SJCRH30 (cell line): Measurements from ENCODE around the genes BTBD19, EIF2B3 and MKNK1.

DNA sequence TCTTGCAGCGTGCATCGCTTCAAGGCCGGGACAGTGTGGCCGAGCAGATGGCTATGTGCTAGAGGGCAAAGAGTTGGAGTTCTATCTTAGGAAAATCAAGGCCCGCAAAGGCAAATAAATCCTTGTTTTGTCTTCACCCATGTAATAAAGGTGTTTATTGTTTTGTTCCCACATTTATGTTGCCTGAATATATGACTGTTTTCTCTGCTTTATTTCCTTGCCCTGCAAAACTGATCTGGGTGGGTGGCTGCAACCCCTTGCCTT is 3.2 kb downstream of the RPS8 start:
- RAMPAGE, long total RNA, result no peak

GRCh38 chr1:44785945-44786922 is 1.7 kb downstream of the BEST4 start:
- RAMPAGE, long total RNA, result no peak

DNA sequence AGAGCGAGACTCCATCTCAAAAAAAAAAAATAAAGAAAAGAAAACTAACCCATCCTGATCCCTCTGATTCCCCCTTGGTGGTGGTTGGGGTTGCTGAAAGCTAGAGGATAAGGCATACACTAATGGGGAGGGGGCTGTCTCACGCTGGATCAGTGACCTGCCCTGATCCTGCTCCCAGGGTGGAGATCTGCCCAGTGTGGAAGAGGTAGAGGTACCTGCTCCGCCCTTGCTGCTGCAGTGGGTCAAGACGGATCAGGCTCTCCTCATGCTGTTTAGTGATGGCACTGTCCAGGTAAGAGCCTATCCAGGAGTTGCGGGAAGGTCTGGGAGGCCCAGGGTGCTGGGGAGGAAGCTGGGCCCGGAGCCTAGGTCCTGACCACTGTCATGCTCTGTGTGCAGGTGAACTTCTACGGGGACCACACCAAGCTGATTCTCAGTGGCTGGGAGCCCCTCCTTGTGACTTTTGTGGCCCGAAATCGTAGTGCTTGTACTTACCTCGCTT is 2.0 kb downstream of the DYNLT4 start:
- RAMPAGE, long total RNA, result no peak

- RAMPAGE, long total RNA, result no peak
Observed at GRCh38 chr1:44808241-44808943, at the start of gene BTBD19. TSS of gene BTBD19 (plus strand) at chr1:44808523.

DNA sequence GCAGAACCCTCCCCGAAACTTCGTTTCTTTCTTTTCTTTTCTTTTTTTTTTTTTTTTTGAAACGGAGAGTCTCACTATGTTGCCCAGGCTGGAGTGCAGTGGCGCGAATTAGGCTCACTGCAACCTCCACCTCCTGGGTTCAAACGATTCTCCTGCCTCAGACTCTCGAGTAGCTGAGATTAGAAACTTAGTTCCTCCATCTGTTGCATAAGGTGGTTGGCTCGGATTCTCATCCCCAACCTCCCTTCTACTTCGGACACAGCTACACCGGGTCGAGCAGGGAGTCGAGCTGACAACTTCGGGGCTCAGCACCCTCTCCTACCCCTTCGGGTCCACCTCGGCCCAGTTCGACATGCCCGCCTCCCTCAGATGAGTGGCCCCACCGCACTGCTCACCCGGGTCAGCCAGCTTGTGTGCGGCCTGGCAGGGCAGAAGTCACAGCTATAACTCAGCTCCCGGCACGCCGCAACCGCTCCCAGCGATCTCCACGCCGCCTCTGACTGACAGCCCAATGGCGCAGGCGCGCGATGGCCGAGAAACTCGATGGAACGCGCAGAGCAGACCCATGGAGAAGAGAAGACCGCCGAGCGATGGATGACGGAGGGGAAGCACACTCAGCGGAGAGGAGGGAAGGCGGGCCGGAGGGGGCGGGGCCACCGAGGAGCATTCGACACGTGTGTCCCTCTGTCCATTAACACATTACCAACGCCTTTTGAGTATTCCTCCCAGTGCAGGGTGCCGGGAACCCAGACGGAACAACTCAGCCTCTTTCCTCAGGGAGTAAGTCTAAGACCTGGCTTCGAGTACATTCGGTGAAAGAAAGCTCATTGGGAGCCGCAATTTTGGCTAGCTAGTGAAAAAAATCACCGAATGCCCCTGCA is at the start of gene EIF2B3:
Gene EIF2B3 (minus strand): TSS at position 498 of the 881 bp plus-strand sequence.
- RAMPAGE, long total RNA, result no peak

- RAMPAGE, long total RNA, result no peak
Observed at GRCh38 chr1:45325337-45326420, 1.0 kb upstream of the HPDL start.

- RAMPAGE, long total RNA, result no peak
Observed at GRCh38 chr1:45344868-45345735, 5.1 kb downstream of the TOE1 start.

DNA sequence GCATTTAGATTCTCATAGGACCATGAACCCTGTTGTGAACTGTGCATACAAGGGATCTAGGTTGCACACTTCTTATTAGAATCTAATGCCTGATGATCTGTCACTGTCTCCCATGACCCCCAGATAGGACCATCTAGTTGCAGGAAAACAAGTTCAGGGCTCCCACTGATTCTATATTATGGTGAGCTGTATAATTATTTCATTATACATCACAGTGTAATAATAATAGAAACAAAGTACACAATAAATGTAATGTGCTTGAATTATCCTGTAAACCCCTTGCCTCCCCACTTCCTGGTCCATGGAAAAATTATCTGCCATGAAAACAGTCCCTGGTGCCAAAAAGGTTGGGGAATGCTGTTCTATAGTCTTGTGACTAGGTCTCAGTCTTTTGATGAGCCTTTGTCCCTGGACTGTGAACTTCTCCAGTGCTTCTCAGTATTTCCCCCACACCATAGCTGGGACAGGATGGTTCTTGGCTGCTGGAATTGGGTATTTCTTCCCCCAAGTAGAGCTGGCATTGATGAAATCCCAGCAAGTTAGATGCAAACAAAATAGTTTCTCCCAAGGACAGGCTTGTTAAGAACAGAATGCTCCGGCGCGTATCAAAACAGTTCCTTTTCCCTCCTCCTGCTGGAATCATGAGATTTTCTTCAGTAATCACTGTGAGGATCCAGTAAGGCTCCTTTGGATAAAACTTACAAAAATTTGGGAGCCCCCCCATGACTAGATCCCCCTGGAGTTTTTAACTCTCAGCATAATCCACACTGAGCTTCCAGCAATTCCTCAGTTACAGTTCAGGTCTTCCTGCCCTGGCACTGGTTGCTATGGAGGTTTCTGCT is 162.7 kb downstream of the PIK3R3 start:
- RAMPAGE, long total RNA, result no peak

DNA sequence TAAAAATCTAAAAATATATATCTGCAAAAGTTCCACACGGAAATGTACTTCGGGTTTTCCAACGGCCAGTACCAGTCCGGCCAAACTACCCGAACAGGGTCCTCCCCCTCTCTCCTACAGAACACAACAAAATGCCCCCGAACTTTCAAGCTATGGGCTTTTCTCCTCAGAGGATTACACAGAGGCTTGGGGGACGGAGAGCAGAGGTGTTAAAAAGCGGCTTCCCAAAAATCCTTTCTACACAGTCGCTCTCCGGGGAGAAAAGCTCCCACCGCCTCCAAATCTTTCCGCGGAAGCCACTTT is 463 bp downstream of the PIK3R3 start:
- RAMPAGE, long total RNA, result no peak

GRCh38 chr1:46349519-46349958 is 8.9 kb downstream of the NSUN4 start:
- RAMPAGE, long total RNA, result no peak

DNA sequence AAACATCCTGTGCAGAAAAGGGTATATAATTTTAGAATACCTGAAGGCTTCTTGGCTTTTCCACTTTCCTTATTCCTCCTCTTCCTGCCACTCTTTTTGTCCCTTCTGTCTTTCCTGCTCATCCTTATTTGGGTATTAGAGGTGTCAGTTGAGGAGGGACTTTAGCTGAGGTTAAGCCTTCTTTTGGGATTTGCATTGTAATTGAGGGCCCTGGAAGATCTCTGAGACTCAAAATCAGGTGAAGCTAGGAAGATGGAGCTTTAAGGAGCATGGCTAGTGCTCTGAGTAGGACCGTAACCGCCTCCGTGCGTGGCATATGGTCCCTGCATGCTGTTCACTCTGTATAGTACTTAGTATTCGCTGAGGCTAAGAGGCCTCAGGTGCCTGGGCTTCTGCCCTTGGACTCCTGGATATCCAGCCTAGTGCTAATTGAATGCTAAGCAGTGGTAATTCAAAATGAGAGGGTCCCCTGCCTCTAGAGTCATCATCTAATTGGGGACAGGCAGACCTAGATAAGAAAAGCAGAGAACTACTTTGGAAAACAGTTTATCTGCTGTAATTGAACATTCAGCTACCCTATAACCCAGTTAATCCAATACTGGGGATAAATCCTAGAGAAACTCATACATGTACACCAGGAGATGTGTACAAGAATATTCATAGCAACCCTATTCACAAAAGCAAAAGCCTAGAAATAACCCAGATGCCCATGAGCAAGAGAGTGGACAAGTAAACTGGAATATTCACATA is 22.6 kb downstream of the NSUN4 start:
- RAMPAGE, long total RNA, result no peak

GRCh38 chr1:46603870-46604923 is at the start of gene MKNK1:
TSS of gene MKNK1 (minus strand) at chr1:46604268.
- RAMPAGE, long total RNA, result start-site peak on the minus strand at chr1:46604240-46604255, 799 and 38 reads in 2 replicates

DNA sequence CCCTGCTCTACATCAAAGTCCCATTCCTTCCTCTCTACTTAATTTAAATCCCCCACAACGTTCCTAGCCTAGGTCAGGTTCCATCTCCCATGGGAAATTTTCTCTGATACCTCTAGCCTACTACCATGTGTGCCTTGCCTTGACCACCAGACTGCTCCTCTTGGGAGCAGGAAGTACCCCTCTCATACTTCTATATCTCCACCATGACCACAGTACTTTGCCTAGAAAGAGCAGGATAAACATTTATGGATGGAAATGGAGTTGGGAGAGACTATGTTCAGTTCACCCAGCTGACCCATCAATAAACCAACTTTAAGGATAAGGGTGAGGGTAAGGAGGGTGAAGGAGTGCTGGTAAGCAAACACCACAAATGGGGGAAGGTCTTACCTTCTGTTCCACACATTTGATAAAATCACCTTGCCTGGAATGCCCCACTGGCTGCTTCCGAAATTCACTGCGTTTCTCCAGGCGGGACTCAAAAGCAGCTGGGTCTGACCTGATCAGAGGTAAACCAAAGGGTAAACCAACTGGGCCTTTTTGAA is 3.2 kb downstream of the ATPAF1 start:
- RAMPAGE, long total RNA, result no peak

DNA sequence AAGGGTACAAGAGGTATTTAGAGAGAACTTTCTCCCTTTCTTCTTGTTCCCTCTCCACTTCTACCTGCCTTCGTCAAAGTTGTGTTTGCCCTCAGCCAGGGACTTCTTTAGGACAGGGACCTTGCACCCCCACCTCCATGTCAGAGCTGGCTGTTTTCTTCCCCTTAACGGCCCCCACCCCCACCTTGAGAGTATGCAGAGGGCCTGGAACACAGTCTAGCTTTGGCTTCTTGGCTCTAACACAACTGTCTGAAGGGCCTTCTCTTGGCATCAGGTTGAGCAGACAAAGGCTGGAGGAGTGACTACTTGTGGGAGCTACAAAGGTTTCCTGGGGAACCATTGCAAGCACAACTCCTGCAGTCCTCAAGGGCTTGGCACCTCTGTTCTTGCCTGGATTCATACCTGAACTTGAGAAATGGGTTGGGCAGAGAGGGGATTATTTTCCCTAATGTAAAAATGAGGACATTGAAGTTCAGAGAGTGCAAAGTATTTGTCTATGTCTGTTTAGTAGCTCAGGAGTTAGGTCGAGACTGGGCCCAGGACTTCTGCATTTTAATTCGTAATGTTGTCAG is 2.5 kb downstream of the CYP4B1 start:
- RAMPAGE, long total RNA, result no peak

DNA sequence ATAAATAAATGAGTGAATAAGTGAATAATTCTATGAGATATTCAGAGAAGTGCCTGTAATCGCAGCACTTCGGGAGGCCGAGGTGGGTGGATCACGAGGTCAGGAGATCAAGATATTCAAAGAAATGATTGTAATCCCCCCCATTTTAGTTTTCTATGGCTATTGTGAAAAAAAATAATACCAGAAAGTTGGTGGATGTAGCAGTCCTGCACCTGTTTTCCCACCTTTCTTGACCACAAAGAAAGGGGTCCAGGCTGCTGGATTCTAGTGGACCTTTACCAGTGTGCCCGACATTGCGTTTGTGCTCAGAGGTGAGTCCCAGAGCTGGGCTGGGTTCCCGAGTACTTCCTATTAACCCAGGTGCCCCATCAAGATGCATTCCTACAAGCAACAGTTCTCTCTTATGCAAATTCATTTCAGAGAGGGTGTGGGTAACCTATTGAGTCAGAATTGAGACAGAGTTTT is 7.6 kb upstream of the CYP4A22 start:
- RAMPAGE, long total RNA, result no peak

DNA sequence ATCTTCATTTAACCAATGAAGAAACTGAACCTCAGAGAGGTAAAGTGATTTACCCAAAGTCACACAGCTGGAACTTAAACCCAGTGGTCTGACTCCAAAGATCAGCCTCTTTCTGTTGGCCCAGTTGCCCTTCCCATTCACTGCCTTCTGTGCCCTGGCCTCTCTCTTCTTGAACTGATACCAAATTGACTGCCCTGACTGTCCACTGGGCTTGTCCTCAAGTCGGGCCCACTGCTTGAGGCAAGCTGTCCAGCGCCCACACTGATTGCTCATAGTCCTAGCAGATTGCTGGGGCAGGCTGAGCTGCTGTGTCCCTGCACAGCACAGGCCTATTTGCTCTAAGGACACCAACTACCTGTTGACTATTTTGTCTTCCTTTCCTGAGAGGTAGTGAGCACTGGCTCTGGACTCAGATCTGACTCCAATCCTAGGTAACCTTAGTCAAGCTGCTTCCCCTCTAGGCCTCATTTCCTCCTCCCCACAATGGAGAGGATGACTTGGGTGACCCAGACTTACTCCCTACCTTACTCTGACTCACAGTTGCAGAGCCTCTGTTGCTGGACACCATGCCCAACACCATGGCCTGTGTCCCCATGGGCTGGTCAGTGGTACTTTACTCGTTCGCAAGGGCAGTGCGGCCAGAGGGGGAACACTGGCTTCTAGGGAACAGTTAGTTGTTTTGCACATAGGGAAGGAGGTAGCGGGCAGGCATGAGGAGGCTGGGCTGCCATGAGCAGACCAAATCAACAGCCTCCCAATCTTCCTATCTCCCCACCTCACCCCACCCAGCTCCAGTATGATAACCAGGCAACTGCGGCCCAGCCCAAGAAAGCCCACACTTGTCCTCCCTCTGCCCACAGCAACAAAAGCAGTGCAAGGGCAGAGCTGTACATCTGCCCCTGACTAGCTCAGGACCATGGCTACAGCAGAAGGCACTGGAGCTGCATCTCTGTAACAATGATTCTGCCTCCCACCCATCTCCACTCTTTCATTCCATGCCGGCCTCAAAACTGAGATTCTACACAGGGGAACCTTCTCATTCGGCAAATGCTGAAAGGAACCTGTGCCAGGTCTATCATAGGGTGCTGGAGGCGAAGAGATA is 18.9 kb downstream of the TAL1 start:
- RAMPAGE, long total RNA, result no peak

- RAMPAGE, long total RNA, result no peak
Observed at GRCh38 chr1:47708251-47708670, 270.4 kb downstream of the FOXD2 start.

GRCh38 chr1:47751890-47752473 is 245.2 kb downstream of the TRABD2B start:
- RAMPAGE, long total RNA, result no peak

- RAMPAGE, long total RNA, result no peak
Observed at GRCh38 chr1:47926919-47927405, 70.2 kb downstream of the TRABD2B start.

GRCh38 chr1:48049715-48050256 is 52.6 kb upstream of the TRABD2B start:
- RAMPAGE, long total RNA, result no peak